Osteoblast (primary cell): ENCODE measurements around a stretch of chr4.

- CAGE, long polyA plus RNA: no peak
- RRBS: no CpG with 5 or more reads among the region's 3 CpGs
These were observed 29.6 kb downstream of the SYNPO2 start for GRCh38 chr4:118918180-118918819.

DNA sequence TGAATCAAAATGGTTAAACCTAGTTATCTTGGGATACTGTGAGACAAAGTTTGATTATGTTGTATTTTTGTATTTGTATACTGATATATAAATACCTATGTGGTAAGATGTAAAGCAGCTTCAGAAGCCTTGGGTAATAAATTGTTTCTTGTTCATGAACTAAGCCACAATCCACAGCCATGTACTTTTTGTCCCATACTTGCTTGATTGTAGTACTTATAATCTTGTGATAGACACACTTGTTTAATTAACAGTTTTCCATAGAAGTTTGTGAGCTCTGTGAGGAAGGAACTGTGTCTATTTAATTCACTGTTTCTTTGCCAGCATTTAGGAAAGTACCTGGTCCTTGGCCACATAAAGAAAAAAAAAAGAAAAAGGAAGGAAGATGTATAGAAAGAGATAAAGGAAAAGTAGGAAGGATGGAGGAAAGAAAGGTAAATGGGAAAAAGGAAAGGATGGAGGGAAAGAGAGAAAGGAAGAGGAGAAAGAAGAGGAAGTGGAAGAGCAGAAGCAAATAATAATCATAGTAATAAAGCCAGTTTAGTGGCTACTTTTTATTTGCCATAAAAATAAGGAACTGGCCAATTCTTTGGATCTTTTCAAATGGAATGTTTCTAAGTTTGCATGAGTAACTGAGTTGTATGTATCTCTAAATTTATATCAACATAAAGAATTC, 40.2 kb downstream of the SYNPO2 start:
- CAGE, long polyA plus RNA: no peak

DNA sequence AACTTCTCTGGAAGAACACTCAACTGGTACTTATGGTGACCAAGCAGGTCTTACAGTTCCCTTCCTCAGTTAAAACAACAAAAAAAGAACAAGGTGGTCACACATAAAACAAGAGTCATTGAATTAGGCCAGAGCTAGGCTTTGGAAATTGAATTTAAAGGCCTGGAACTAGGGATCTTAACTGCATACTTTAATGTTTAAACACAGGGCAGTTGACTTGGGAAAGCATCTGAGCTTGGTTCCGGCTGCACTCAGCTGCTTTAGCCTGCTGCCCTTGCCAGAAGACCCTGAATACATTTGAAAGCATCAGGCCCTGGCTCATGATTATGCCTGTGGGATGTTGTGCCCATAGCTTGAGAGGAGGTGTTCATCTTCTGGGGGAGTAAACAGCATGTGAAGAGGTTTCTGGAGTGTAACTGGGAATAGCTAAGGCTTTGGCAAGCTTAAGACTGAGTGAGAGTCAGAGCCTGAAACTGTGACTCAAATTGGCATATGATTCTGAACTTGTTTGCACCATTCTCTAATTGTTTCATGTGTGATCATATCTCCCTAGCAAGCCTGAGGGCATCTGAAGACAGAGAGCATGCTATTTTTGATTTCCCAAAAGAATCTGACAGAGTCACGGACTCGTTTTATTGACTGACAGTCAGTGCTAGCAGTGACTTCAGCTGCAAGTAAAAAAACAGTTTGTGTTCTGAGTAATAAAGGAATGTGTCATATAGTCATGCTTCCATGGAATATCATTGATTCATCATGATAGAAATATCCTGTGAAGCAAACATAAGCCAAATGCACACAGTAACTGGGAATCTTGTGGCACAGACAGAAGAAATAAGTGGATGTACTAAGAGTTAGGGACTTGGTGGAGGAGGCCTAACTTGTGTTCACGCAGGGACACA, 100.5 kb downstream of the SYNPO2 start:
- CAGE, long polyA plus RNA: no peak
- RRBS: no CpG with 5 or more reads among the region's 4 CpGs

GRCh38 chr4:119016481-119016946, 119.1 kb upstream of the MYOZ2 start:
- CAGE, long polyA plus RNA: no peak
- RRBS: no CpG with 5 or more reads among the region's 1 CpG

- CAGE, long polyA plus RNA: no peak
- RRBS: no CpG with 5 or more reads among the region's 2 CpGs
These were observed 94.9 kb upstream of the MYOZ2 start for GRCh38 chr4:119040676-119041213.

DNA sequence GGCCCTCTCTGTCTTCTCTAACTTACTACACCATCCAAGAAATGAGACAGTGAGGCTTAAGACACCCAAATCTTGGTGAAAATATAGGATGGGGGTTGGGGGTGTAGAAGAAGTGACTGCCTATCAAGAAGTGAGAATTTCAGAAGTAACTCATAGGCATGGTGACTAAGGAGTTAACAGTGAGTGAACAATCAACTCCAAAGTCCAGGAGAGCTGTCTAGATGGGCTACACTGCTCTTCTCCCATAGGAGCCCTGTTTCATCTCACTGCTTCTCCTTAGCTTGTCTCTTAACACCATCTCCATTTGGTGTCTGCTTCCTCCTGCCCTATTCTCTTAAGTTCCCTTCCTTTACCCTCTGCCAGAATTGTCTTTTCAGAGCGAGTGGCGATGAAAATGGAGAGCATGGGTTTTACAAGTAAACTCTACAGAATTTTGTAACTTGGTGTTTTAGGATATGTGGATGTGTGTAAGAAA, 1.2 kb downstream of the C4orf3 start:
- CAGE, long polyA plus RNA: no peak
- RRBS: no CpG with 5 or more reads among the region's 2 CpGs

GRCh38 chr4:119939285-119939698, 127.4 kb downstream of the MAD2L1 start:
- CAGE, long polyA plus RNA: no peak
- RRBS: no CpG with 5 or more reads among the region's 3 CpGs

DNA sequence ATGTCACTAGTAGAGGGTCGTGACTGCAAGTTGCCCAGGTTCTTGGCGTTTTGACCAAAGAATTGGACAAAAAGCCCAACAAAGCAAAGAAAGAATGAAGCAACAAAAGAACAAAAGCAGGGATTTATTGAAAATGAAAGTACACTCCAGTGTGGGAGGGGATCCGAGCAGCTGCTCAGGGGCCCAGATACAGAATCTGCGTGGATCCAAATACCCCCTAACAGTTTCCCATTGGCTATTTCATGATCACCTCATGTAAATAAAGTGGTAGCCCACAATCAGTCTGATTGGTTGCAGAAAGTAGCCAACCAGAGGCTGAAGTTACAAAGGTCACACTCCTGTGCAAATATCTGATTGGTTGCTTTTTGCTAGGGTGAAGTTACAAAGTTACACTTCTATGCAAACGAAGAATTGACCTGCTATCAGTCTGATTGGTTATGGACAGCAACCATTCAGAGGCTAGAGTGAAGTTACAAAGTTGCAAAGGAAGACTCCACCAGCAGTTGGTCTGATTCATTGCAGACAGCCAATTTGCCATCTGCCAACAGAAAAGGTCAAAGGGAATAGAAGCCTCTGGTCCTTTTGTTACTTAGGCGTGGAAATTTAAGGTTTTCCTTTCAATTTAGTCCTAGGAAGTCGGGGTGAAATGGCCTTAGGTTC, 377.8 kb downstream of the PRDM5 start:
- CAGE, long polyA plus RNA: no peak
- RRBS: no CpG with 5 or more reads among the region's 7 CpGs

DNA sequence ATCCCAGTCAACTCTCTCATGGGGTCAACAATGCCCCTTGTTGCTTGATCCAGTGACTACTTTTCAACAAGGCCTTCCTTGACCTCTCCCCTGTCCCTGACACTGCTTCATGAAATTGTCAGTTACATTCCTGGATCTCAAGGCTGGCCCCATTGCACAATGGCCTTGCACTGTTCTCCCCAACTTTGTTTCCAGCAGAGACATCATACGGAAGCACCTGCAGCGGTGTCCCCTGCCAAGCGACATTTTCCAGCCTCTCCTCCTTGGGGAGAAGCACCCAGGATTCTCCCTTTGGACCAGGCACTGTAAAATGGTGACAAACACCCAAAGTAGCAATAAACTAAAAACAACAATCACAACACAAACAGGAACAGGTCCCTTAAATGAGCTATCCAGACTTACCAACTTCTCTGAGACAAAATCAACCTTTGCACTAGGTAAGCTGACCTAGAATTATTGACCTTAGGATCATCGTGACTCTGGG, 166.9 kb downstream of the PRDM5 start:
- CAGE, long polyA plus RNA: no peak
- RRBS: no CpG with 5 or more reads among the region's 4 CpGs

- CAGE, long polyA plus RNA: no peak
- RRBS: no CpG with 5 or more reads among the region's 12 CpGs
These were observed 625 bp upstream of the NDNF start for GRCh38 chr4:121072976-121073344.

DNA sequence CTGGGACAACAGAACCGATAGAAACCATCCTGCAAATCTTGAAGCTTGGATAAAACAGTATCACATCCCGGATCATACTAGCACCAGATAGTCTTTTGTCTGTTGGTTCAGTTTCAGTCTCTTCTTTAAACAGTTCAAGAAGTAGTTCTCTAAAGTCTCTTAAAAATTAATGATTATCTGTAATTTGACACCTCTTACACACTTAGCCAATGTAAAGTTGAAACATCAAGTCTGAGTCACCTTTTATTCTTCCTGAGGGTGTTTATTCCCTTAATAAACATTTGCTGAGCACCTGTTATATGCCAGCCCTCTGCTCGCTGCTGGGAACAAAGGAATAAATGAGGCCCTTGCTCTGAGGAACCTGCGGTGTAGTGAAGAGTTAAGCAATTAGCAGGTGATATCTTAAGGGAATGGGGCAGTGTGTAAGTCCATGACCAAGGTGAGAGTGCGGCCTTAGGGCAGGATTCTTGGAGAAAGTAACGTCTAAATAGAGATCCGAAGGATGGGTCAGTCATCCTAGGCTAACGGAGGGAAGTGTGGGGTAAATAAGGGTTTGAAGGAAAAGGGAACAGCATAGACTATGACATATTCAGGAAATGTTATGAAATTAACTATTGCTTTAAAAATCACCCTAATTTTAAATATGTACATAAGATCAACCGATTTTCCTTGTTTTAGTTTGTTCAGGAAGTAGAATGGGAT, 5.2 kb upstream of the NDNF start:
- CAGE, long polyA plus RNA: no peak
- RRBS: no CpG with 5 or more reads among the region's 9 CpGs

DNA sequence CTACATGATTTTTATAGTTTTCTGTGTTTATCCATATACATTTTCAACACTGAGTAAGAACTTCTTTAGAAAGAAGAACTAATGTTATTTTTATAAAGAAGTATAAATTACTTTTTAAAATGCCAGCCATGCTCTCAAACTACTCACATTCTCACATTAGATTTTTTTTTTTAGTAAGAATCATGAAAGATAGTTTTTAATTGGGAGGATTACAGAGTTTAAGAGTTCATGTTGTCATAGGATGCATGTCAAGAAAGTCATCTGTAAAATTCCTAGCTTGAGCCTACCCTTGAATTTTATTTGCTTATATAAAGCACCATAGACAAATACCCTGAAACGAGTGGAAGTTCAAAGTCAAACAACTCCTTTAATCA, 17.7 kb upstream of the TNIP3 start:
- CAGE, long polyA plus RNA: no peak
- RRBS: no CpG with 5 or more reads among the region's 1 CpG

GRCh38 chr4:121683163-121683621, 13.6 kb downstream of the ANXA5 start:
- CAGE, long polyA plus RNA: no peak
- RRBS: no CpG with 5 or more reads among the region's 2 CpGs

GRCh38 chr4:121822199-121823364, 1.1 kb downstream of the CCNA2 start:
- CAGE, long polyA plus RNA: no peak
- RRBS: no CpG with 5 or more reads among the region's 19 CpGs

GRCh38 chr4:122053207-122053491, 99.0 kb upstream of the BLTP1 start:
- CAGE, long polyA plus RNA: no peak
- RRBS: no CpG with 5 or more reads among the region's 4 CpGs

- CAGE, long polyA plus RNA: no peak
- RRBS: no CpG with 5 or more reads among the region's 2 CpGs
These were observed 37.6 kb downstream of the BLTP1 start for GRCh38 chr4:122189724-122190202.

GRCh38 chr4:122295703-122296480, 82.9 kb upstream of the ADAD1 start:
- CAGE, long polyA plus RNA: no peak
- RRBS: no CpG with 5 or more reads among the region's 3 CpGs

GRCh38 chr4:122315186-122315905, 63.5 kb upstream of the ADAD1 start:
- CAGE, long polyA plus RNA: no peak
- RRBS: no CpG with 5 or more reads among the region's 2 CpGs

GRCh38 chr4:122316199-122317041, 62.4 kb upstream of the ADAD1 start:
- CAGE, long polyA plus RNA: no peak
- RRBS: no CpG with 5 or more reads among the region's 6 CpGs

DNA sequence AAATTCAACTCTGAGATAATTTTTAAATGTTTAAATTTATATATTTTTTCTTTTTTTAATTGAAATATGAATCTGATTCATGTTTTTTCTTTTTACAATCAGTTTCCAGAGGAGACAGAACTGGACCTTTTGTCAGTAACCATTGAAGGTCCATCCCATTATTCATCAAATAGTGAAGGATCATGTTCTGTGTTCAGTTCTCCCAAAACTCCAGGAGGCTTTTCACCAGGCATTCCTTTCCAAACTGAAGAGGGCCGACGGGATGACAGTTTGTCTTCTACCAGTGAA, 50.9 kb upstream of the ADAD1 start:
- CAGE, long polyA plus RNA: no peak
- RRBS: no CpG with 5 or more reads among the region's 2 CpGs